ENCODE results near the gene CLP1.

DNA sequence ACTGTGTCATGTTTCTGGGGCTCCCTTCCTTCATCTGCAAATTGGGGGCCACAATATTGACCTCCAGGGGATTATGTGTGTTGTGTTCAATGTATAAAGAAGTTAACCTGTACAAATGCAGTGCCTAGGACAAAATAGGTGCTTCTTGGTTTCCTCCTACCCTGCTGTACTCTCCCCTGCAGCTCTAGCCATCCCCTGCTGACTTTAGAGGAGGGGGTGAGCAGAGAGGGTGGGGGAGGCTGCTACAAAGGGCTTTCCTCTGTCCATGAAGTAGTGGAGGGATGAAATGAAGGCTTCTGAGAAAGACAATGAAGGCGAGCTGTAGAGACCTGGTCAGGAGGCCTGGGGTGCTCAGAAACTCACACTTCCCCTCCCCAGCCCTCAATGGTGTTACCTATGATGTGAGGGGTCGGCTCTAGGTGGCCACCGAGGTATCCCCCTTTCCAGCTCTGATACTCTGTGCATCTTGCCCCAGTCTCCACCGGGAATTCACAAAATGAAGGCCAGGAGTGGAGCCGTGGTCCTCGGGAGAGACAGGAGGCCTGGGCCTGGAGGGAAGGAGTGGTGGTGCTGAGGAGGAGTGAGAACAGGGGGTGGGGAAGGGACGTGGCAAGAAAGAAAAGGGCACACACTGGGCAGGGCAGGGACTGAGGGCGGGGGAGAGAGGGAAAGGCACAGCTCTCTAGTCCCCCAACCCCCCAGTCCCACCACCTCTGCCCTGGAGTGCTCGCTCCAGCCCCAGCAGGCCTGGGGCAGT, 3.0 kb downstream of the RTN4RL2 start:
- PRO-cap, 2 experiments: no peak in any of the 2 experiments

DNA sequence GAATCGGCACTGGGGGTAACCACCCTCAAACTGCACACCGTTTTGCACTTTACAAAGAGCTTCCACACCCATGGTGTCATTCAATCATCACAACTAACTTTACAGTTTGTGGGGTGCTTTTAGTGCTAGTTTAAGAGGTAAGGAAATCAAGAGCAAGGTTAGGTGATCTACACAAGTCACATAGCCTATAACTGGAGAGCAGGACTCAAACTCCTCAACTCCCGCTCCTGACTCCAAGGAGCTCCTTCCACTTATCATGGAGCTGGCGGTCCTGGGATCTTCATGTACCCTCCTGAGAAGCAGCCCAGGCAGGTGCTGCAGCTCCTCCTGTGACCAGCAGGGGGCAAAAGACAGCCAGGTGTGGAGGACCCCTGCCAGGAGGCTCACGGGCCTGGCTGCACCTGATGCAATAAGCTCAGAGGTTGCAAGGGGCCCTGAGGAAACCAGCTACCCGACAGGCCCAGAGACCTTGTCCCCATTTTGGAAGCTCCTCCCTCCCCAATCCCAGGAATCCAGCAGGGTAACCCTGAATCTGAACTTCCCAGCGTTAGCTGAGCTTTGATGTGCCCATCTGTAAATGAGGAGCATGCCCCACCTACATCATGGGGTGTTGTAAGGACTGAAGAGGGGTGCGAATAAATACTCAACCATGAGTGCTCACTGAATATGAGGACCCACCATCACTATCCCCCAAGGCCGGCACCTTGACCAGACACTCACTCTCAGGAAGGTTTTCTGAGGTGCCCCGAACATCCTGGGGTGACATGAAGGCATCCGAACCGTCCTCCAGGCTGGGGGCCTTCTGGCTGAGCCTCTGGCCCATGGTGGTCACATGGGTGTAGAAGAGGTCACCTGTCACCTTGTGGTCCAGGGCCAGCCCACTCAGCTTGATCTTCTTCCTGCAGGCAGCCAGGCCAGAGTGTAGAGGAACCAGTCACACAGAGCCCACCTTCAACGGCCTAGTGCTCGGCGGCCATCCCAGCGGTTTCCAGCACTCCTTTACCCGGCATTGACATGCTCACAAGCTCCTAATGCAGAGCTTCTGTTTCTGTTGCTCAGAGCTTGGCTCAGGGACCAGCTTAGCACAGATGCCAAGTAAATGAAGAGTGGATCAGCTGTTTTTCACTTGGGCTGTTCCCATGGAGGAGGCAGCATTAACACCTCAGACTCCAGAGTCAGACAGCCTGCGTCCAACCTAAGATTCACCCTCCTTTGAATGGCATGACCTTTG, 21.8 kb downstream of the SLC43A1 start:
- PRO-cap, 2 experiments: no peak in any of the 2 experiments

DNA sequence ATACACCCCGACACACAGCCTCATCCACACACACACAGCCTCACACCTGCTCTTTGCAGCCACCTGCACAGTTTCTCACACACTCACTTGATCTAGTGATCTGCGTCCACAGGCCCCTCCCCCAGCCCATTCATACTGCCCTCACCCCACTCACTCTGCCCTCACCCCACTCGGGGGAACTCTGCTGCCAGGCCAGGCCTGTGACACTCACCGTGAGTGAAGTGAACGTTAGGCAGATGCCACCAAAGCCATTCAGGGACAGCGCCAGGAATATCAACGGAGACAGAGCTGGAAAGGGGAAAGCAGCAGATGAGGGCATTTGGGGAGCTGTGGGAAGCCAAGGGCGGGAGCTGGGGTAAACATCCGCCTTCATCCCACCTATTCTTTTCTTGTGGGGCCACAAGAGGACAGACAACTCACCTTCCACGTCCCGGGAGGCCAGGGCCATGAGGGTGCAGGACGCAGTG, 14.9 kb downstream of the SLC43A1 start:
- PRO-cap, 2 experiments: no peak in any of the 2 experiments

- PRO-cap, 2 experiments: no peak in any of the 2 experiments
These were observed 1.1 kb upstream of the SERPING1 start for GRCh38 chr11:57596280-57596971.

GRCh38 chr11:57652688-57653318, 3.1 kb upstream of the YPEL4 start:
- PRO-cap, 2 experiments: peak in 2 of 2 experiments; most common minus-strand start chr11:57652778 (in 1)

- PRO-cap, 2 experiments: peak in 2 of 2 experiments; most common plus-strand start chr11:57657762 (in 2); most common minus-strand start chr11:57657307 (in 2)
These were observed at the start of gene CLP1 for GRCh38 chr11:57657250-57658018. TSS of gene CLP1 (plus strand) at chr11:57657762.

GRCh38 chr11:57735620-57736322, 5.5 kb upstream of the SELENOH start:
- PRO-cap, 2 experiments: no peak in any of the 2 experiments

DNA sequence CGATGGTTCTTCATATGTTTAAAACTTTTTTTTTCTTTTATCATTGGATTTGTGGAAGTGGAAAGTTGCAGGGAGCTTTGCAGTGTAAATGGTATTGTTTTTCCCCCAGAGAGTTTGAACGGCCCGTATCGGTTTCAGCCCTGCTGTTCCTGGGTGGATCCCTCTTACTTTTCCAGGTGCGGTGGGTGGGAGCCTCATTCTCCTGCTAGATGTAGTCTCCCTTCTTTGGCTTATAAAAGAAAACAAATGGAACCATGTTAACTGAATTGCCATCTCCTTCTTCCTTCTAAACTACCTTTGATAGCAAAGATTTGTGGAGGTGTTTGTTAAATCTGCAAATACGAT, 862 bp downstream of the CTNND1 start:
- PRO-cap, 2 experiments: no peak in any of the 2 experiments

DNA sequence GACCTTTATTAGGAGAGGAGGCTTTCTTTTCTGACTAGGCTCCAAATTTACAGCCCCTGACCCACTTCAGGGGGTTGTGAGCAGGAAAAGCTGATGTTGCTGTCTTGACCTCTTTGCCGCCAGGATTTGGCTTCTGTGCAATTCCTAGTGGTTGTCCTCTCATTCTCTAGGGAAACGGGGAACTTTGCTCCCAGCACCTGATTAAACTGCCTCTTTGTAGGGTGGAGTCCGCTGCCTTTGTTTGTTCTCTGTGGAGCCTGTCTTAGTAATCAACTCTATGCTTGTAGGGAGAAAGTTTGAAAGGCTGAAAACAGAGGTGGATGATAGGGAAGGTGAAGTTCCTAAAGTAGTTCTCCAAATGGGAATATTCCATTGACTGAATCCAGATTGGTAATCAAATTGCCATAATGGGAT, 16.4 kb downstream of the CTNND1 start:
- PRO-cap, 2 experiments: no peak in any of the 2 experiments

DNA sequence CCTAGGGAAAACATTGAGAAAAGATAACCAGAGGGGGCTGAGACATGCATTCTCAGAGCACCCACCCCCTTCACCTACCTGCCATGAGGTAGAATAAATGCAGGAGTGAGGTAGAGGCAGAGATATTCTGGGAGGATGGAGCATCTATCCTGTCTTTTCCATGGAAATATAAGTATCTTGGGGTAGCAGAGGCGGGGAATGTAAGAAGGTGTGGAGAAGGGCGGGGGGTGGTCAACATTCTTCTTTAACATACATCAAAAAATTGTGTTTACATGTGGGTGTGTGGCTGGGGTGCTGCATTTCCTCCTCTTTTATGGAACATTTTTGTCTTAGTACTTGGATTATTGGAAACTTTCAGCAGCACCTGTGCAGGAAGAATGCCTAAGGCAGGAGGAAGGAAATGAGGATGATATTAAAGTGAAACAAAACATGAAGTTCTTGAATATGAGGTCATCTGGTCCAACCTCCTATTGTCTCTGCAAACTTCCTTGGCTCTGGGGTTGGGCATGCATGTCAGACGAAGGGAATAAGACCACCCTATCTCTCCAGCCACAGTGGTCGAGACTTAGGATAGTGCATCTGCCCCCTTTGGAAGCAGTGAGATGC, 20.8 kb upstream of the OR9Q1 start:
- PRO-cap, 2 experiments: no peak in any of the 2 experiments

GRCh38 chr11:58058282-58059256, 27.8 kb downstream of the OR6Q1 start:
- PRO-cap, 2 experiments: no peak in any of the 2 experiments

DNA sequence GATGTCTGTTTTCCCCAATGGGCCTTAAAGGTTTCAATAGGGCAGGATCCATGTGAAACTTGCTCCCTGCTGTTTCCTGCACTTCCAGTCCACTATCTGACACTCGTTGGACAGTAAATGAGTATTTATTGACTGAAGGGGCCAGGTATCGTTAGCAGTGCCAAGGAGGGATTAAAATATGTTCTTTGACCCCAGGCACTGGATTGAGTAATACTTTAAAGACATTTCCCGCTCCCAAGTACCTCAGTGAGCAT, 23.4 kb upstream of the OR9Q2 start:
- PRO-cap, 2 experiments: no peak in any of the 2 experiments

DNA sequence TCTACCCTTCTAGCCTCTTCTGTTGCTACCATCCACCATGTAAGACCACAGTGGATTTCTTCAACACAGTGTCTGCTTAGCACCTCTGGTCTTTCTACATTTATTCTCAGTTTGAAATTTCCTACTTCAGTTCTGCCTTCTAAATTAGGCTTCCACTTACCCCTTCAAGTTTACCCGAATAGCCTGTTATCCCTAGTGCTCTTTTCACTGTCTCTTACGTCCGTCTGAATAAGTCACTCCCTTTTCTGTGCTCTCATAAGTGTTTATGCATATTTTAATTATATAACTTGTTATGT, 2.7 kb downstream of the GLYAT start:
- PRO-cap, 2 experiments: no peak in any of the 2 experiments

- PRO-cap, 2 experiments: no peak in any of the 2 experiments
These were observed 10.9 kb upstream of the GLYATL1 start for GRCh38 chr11:58928068-58929086.

DNA sequence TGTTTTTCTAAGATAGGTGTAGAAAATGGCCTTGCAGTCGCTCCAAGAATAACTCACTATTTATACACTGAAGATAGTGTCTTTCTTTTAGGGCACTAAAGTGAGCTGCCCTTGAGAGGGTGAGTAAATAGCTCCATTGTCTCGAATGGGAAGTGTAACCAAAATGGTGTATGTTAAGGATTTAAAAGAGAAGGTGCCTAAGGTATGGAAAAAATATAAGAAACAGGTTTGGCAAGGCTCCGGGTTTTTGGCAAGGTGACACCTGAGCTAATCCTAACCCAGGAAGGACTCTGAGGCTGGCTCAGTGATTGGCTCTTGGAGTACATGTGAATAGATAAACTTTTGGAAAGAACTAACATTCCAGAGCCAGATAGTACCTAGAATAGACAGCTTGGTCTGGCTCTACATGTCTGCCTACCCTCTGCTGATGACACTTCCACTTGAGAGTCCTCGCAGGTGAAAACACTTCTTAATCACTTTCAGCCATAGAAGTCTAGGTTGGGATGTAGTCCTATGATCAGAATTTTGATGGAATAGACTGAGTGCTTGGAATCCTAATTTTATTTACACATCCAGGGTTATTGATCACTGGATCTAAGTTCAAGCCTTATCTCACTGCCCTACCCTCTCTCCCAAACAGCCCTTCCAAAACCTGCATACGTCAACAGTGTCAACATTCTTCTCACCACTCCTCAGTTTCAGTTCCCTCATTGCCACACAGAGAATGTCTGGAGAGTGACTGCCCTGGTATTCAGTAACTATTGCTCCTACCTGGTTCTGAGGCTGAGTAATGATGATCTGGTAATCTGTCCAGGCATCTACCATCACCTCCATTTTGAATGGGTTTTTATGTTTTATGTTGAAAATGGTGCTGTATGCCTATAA, 59.8 kb downstream of the GLYATL1 start:
- PRO-cap, 2 experiments: no peak in any of the 2 experiments

DNA sequence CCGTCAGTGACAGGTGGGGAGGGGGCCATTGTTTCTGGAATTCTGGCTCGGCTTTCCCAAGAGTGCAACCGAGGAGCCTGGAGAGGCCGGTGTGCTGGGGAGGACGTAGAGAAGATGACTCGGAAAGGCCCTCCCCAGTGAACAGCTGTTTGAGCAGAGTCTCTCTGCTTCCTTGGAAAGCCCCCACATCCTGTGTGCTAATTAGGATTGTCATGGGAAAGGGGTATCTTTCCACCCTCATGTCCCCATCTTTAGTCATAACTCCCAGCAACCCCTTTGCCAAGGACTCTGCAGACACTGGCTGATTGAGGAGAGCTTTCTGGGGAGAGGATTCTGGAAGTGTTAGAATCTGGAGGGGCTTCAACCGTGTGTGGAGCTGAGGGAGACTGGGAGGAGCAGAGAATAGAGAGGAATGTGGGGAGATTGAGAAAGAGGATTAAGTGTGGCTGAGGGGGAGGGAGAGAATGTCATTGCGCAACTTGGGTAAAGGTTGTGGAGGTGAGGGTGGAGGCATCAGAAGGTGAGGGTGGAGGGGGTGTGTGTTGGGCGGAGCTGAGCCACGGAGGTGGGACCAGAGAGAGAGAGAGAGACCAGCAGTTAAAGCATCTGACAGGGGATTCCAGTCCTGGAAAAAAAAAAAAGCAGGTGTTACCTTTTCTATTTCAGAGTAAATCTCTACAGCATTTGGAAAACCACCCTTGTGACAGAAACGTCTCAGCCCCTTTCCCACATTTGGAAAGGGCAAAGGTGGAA, 2.1 kb downstream of the DTX4 start:
- PRO-cap, 2 experiments: no peak in any of the 2 experiments

DNA sequence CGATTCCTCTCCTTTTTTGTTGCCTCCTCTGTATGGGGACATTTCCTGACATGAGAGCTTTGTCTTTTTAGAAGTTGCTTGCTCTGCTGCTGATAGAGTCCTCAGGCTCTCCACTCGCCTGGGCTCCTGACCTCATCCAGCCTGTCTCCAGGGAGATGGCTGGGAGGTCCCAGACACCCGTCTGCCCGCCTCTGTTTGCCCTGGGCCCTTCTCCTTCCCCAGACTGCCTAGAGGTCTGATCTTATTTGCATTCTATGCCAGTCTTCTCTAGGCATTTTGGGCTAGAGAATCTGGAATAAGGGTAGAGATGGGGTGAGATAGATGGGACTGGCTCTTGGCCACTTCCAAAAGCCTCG, 3.3 kb downstream of the DTX4 start:
- PRO-cap, 2 experiments: no peak in any of the 2 experiments

DNA sequence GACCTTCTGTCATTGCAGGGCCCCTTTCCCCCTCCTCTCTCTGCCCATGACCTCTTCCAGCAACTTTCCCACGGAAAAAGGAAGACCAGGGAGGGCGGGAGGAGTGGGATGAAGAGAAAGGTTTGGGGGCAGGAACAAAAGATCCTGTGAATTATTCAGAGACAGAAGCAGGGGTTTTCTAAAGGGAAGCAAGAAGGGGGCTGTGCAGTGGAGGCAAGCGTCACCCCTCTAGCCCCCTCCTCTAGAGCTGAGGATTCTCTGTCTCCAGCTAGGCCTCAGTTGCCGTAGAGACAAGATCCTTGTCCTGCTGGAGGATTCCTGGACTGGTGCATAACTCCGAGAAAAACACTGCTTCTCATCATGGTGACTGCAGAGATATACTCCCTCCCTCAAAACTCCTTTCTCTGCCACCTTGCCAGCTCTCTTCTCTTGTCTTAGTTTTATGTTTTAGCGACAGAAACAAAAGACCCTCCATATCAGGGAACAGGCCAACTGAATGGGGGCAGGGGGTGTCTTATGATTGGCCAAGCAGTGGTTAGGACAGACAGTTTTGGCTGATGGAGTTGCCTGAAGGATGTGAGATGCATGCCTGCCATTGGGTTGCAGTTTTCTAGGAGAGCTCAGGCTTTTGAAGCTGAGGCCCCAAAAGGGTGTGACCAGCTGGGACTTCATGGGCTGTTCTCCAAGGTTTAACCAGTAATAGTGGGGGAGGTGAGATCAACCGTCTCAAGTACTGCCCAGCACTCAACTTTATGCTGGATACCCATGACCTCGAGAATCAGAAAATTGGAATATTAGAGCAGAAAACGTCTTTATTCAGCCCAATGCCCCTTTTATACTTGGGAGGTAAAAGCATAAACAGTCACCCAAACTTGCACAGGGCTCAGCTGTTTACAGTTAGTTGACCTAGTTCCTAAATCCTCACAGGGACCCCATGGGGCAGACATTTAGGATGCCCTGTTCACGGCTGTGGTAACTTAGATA, 13.3 kb downstream of the DTX4 start:
- PRO-cap, 2 experiments: no peak in any of the 2 experiments

GRCh38 chr11:59189974-59190536, 18.1 kb downstream of the DTX4 start:
- PRO-cap, 2 experiments: no peak in any of the 2 experiments

DNA sequence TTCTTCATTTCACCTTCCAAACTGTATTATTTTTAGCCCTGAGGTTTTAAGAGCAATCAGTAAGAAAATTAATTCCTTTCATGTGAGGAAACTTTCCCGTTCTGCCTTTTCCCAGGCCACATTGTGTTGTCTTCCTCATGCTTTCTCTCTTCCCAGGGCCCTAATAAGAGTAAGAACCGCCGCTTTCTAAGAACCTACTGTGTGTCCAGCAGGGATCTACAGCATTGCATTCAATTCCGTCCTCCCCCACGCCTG, 46.6 kb downstream of the OR4D9 start:
- PRO-cap, 2 experiments: no peak in any of the 2 experiments

Measured in helper T cell (primary cell).